Type B pancreatic cell (in vitro differentiated cells): ENCODE measurements around the genes PHETA1 and MAPKAPK5.

DNA sequence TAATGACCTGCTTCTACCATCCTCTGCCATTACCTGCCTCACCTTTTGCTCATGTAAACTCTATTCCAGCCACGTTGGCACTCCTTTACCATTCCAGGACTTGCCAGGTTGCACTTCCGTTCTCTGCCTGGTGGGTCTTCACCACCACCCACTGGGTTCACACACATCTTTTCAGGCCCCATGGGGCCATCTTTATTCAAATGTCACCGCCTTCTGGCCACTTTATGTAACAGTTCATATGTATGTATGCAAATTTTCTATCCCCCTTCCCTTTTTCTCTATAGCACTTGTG, 57.7 kb downstream of the ATP2A2 start:
- PRO-cap = no peak

GRCh38 chr12:110373738-110374187, 29.7 kb downstream of the ANAPC7 start:
- PRO-cap = no peak

GRCh38 chr12:110542762-110543358, 40.3 kb downstream of the PPTC7 start:
- PRO-cap = no peak

GRCh38 chr12:110567102-110567627, 16.0 kb downstream of the PPTC7 start:
- PRO-cap = no peak

- PRO-cap = no peak
Observed at GRCh38 chr12:110732939-110733538, 9.7 kb downstream of the PPP1CC start.

GRCh38 chr12:110738506-110738911, 4.2 kb downstream of the PPP1CC start:
- PRO-cap = no peak

- PRO-cap = no peak
Observed at GRCh38 chr12:110819687-110820284, 27.0 kb upstream of the CCDC63 start.

DNA sequence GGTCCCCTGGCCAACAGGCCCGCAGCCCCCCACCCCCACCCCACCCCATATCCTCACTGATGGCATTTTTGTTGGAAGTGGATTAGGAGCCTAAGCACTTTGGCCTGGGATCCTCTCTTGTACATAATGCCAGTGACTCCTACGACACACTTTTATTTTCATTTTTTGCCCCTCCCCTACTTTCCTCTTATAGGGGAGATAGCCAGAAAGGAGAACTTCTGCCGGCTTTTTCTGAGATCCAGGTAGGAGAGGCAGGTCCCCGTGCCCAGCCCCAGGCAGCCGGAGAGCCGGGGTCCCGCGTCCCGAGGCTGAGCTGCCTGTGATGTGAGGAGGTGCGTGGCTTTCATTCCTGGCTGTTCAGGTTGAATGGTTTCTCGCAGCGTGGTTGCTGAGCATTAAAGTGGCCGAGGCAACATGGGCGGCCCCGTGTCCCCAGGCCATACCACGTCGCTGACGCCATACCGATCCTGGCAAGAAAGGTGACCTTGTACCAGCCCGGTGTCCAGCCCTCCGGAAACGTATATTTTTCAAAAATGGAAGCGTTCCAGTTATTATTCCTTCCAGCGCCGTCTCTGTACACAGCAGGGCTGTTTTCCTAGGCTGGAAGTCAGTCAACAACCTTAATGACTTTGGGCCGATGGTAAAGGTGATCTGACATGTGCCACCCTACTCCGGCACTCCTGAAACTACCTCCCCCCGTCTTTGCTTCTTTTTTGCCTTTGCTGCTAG, 3.1 kb downstream of the CUX2 start:
- PRO-cap = no peak

DNA sequence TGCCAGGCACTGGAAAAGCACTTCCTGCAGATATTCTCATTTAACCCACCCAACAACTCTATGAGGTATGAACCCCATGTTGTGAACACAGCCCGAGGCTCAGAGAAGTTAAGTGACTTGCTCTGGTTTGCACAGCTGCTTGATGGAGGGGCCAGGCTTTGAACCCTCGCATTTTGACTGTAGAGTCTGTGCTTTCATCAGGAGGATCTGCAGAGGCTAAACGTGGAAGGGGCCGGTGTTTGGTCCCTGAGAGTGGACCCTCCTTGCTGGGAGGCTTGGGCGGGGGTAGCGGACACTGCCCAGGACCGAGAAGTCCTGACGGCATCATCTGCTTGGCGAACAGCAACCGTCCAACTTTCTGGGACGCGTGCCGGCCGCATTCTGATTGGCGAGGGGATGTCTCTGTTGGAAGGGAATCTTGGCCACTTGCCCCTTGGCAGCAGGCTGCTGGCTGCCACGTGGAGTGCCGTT, 132.6 kb downstream of the CUX2 start:
- PRO-cap = no peak

- PRO-cap = bidirectional peak, plus-strand start at chr12:111369056, minus-strand start at chr12:111369021
Observed at GRCh38 chr12:111368866-111369332, at the start of gene PHETA1. PHETA1 (minus strand) TSS chr12:111369095.

DNA sequence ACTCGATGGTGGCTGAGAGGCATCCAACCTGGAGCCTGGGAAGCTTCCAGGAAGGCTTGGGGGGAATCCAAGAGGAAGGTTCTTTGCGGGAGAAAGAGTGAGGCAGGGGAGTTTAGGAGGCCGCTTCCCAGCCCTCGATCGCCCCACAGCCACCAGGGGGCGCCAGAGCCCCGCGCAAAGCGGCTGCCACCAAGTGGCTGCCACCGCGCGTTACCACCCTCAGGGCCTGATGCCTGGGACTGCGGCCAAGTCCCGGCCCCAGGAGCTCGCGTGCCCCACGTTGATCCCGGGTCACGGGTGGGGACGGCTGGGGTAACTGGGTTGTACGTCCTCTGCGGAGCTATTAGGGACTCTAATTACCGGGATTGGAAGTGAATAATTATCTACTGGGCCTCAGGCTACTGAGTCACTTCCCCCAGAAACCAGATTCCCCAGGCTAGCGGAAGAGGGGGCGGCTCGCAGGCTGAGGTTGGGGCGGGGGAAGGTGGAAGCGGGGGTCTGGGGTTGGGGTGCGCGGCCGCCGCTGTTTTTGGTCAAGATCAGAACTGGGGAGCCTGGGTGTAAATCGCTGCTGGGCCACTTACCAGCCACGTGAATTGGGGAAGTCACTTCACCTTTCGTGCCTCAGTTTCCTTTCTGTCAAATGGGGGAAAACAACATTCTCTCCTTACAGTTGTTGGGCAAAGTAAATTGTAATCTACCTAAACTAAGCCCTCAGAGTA, 8.6 kb upstream of the SH2B3 start:
- PRO-cap = no peak

GRCh38 chr12:111436513-111437359, 31.0 kb downstream of the SH2B3 start:
- PRO-cap = no peak

DNA sequence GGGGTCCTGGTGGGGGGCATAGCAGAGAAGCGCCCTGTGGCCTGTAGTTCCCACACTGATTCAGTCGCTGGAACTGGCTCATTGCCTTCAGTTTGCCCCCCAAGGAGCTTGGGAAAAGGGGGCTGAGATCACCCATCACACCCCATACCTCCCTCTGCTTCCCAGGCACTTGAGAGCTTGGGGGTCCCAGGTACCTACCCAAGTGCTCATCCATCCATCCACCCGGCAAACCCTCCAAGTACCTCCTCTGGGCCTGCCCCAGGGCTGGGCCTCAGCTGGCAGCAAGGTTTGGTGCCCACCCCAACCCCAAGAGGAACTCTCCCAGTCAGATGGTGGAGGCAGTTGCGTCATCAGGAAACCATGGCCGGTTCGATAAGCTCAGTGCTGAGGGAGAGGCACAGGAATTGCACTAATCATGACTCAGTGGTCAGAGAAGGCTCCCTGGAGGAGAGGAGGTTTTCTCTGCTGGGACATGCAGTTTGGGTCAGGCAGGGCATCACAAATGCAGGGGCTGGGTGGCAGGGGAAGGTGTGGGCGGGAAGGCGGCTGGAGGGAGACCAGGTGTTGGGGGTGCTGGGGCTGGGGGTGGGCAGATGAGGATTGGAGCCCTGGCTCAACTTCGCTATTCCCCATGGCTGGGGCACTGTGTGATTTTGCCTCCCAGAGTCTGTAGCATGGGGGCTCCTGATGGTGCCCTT, 32.1 kb downstream of the SH2B3 start:
- PRO-cap = no peak

GRCh38 chr12:111452410-111453688, 47.1 kb downstream of the SH2B3 start:
- PRO-cap = no peak

DNA sequence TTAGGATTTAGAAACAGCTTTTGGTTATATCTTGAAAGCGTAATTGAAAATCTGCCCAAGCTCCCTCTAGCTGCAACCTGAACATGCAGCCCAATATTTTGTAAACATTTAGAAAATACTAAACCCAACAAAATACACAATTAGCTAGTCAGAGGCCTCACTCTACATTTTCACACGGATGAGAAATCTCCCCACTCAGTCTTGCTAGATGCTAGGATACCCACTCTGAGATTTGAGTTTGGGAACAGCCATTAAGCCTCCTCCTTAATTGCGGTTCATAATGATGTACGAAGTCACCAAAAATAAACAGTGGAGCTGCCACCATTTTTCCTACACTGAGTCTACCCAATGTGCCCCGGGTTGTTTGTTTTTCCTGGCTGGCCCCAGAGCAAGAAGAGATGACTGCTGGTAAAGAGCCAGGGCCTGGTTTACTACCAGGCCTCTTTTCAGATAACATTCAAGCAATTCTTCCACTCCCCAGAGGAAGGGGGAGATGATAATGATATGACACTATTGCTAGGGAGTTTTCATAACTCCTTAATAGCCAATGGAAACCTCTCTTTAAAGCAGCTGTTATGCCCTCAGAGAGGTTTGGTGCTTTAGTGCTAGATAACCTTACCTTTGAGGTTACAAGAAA, 42.4 kb downstream of the BRAP start:
- PRO-cap = no peak

DNA sequence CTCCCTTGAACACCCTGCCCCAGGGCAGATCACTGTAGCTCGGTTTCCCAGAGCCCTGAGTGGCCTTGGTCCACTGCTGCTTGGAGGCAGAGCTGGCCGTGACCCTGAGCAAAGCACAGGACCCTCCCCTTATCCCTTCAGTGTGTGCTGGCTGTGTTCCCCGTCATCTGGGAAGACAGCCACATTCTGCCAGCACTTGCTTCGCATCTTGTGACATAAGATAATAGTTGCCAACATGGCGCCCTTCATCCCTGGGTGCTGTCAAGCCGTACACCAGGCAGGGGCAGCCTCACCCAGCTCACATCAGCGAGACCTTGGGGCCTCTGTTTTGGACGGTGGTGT, 12.1 kb upstream of the ALDH2 start:
- PRO-cap = no peak

GRCh38 chr12:111822856-111823227, 19.2 kb upstream of the MAPKAPK5 start:
- PRO-cap = no peak

DNA sequence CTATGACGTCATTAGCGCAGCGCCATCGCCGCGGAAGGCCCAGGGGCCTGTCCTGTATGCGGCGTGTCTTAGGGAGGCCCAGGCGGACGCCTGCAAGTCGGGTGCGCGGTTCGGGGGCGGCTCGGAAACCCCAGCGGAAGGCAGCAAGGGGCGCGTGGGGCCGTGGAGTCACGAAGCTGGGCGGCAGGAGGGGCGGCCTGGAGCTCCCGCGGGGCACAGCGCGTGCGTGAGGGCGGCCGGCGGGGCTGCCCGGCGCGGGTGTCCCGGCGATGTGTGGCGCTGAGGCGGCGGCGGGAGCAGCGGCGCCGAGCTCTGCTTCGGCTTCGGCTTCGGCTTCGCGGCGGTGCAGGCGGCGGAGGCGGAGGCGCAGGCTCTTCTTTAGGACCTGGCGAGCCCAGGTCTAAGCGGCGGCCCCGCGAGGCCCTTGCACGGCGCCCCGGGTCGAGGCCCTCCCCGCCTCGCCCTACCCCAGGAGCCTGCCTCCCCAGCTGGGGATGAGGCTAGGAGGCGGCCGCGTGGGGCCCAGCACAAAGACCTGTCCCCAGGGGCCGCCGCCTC, at the start of gene MAPKAPK5:
TSS of gene MAPKAPK5 (plus strand) at position 261 of the 558 bp plus-strand sequence.
- PRO-cap = bidirectional peak, plus-strand start at position 255 of the sequence, minus-strand start outside the sequence; bidirectional peak, plus-strand start at position 491 of the sequence, minus-strand start at position 490 of the sequence

GRCh38 chr12:112126800-112127255, 1.5 kb downstream of the TRAFD1 start:
- PRO-cap = no peak

- PRO-cap = no peak
Observed at GRCh38 chr12:112247991-112248655, 122.8 kb downstream of the TRAFD1 start.